Penis (tissue), 1 donor: ENCODE measurements around a stretch of chr3.

DNA sequence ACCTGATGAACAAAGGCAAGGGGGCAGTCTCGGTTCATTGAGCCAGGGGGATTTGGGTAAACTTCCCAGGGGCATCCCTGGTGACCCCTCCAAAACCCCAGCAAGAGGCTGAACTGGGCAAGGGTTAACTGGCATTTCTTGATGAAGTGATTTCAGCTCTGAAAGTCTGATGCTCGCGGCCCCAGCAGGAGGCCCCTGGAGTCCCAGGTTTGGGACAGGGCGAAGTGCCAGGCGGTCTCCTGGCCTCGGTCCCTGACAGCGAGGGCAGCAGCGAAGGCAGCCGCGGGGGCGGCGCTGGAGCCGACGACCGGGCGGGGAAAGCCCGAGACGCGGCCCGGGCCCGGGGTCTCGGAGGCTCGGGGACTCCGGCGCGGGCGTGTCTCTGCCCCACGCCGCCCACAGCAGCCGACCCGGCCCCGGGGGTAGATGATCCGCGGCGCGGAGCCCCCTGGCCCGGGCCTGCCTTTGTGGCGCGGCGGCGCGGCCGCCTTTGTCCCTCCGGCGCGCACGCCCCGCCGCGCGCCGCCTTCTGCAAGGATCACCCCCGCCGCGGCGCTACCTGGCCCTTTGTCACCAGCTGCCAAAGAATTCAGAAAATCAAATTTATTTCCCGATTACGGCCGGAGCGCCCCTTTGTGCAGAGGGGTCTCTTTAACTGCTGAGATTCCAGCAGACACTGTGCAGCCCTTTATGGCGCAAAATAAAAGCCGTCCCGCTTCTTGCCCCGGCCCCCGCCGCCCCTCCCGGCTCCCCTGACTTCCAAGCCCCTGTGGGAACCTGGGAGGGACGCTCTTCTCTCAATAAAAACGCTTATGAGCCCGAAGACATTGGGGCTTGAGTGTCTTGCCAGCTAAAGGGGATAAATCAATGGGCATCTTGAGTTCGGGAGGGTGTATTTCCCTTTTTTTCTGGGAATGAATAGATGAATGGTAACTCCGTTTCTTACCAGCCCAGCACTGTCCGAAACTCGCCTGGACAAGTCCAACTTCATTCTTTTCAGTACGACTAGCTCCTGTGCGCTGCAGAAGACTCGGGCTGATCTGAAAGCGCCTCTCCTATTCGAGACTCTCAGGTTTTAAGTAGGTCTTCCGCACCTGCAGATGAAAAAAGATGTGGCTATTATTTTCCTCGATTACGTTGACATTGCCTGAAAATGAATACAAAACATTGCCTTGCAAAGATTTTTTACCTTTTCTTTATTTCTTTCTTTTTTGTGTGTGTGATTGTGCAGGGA, 68.3 kb downstream of the HES1 start:
- PRO-cap, result no peak

GRCh38 chr3:194250161-194250784, 100.9 kb downstream of the CPN2 start:
- PRO-cap, result no peak

GRCh38 chr3:194312156-194312475, 39.0 kb downstream of the CPN2 start:
- PRO-cap, result no peak

GRCh38 chr3:194314856-194315961, 35.9 kb downstream of the CPN2 start:
- PRO-cap, result no peak

DNA sequence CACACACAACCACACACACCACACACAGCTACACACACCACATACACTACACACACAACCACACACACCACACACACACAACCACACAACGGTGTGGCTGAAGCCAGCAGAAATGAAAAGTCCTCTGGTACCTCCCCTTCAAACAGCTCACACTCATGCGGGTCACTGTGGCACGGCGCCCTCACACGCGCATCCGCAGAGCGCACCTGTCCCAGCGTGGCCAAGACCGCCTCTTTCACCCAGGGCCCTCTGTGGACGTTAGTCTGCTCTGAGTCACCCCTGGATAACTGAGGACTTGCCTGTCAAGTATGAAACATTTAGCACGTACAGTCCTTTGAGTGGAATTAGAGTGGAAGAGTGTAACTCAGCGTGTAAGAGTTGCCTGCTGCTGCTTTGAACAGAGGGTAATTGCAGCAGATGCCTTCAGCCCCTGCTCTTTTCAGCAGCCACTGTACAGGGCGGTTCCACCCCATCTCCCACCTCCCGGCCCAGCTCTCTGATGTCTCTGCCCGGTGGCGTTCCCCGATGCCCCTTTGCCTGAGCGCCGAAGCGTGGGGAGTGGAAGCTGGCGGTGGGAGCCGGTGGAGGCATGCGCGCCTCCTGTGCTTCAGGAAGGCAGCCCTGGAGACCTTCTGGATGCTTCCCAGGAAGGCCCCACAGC, 23.0 kb downstream of the CPN2 start:
- PRO-cap, result no peak

GRCh38 chr3:194451582-194452256, 35.1 kb downstream of the ATP13A3 start:
- PRO-cap, result no peak

GRCh38 chr3:194512712-194513305, 26.0 kb upstream of the ATP13A3 start:
- PRO-cap, result no peak

DNA sequence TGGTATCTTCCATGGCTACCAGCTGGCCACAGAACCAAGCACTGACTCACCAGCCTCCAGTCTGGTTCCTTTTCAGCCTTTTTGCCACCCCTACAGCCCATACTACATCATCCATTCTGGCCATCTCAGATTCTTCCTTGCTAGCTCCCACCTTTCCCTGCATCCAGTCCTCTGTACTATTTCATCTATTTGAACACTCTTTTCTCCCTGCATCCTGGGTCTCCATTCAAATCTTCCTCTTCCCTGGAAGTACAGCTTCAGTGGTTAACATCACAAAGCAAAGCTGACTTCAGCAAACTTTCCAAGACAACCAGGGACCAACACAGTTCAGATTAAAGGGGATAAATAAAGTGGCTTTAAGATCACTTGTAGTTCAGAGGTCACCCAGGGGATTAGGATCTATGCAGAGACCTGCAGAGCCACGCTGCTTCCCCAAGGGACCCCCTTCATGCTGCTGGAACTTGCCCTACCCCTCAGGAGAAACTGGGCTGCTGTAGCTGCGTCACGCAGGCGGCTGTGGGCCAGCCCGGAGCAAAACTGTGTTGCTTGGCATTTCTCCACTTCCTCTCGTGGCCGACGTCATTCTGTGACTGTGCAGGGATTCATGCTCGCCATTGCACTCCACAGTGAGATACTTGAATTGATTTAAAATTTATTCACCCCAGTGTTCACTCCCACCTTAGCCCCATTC, 46.0 kb downstream of the TMEM44 start:
- PRO-cap, result no peak

- PRO-cap, result no peak
These were observed 38.6 kb downstream of the TMEM44 start for GRCh38 chr3:194594471-194595072.

DNA sequence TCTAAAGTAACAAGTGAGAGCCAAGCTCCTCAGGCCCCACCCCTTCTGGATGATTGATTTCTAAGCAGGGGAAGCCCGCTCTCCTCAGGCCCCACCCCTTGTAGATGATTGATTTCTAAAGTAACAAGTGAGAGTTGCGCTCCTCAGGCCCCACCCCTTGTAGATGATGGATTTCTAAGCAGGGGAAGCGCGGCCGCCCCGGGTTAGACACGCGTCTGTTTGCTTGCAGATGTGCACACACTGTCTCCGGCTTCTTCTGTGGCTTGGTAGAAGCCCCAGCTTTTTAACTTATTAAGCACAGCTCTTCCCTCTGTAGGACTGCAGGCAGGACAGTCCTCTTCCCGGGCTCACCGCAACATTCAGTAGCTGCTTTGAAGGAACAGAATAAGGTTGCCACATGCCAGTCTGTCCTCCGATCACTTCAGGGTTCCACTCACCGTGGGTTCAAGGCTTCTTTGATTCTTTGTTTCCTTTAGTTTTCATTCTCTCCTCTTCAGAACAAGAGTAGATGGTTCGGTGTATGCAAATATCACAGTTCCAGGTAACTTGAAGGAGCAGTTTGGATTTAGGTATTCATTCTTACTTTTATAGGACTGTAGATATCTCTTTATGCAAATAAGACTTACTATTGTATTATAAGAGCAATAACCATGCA, 83.7 kb downstream of the FAM43A start:
- PRO-cap, result no peak

GRCh38 chr3:194779728-194780277, 94.1 kb downstream of the FAM43A start:
- PRO-cap, result no peak

- PRO-cap, result no peak
These were observed 167.4 kb downstream of the FAM43A start for GRCh38 chr3:194852819-194853686.

GRCh38 chr3:194854917-194855526, 169.3 kb downstream of the FAM43A start:
- PRO-cap, result no peak

GRCh38 chr3:194870632-194870870, 184.9 kb downstream of the FAM43A start:
- PRO-cap, result no peak

DNA sequence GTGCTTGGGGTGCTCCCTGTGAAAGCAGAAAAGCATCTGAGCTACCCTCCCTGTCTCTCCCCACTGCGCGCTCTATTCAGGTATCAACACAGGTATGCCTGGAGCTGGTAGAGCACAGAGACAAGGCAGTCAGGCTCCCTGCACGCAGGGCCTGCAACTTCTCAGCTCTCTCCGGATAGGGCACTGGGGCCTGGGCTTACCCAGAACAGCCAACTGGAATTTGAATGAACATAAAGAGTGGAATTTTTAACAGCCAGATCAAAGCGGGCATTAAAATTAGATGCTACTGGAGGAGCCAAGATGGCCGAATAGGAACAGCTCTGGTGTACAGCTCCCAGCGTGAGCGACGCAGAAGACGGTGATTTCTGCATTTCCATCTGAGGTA, 183.6 kb downstream of the XXYLT1 start:
- PRO-cap, result no peak

- PRO-cap, result no peak
These were observed 97.2 kb downstream of the XXYLT1 start for GRCh38 chr3:195173698-195174142.

GRCh38 chr3:195210672-195211128, 60.3 kb downstream of the XXYLT1 start:
- PRO-cap, result no peak

GRCh38 chr3:195524259-195524845, 18.8 kb downstream of the PPP1R2 start:
- PRO-cap, result no peak

GRCh38 chr3:195537967-195538375, 5.2 kb downstream of the PPP1R2 start:
- PRO-cap, result no peak

DNA sequence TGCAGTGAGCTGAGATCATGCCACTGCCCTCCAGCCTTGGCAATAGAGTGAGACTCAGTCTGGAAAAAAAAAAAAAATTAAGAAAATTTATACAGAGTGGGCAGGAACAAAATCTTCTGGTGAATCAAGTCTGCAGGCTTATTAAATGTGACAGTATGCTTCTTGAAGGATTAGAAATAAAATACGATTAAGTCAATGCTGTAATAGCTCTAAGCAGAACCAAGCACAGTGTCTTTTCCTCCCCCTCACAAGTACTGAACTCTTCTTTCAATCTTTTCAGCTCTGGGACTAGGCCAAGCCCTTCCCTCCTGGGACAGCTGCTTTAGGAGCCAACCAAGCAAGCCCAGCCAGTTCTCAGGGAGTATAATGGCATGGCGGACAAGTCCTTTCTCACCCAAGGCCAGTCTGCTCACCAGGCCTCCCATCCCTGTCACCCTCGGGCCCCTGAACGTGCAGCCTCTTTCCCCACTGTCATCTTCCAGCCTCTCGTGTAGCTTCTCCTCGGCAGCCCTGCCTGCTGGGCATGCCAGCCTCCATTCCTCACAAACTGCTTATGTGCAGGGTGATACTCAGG, 8.3 kb upstream of the PPP1R2 start:
- PRO-cap, result no peak